Uterus (tissue), 7 donors: ENCODE results near the genes CD47, CD96, SLC35A5 and CD200R1L.

- PRO-cap, 4 experiments, result no peak in any of the 4 experiments
- RAMPAGE, long total RNA, 2 experiments, result no peak in any of the 2 experiments
- RRBS, result no CpG with 5 or more reads among the region's 6 CpGs
Measured at GRCh38 chr3:107904670-107905152, 186.1 kb downstream of the CD47 start.

- PRO-cap, 4 experiments, result peak in 4 of 4 experiments; most common plus-strand start chr3:108091172 (in 4); most common minus-strand start chr3:108091006 (in 4)
- RAMPAGE, long total RNA, 2 experiments, result start-site peak on the minus strand in 1 of 2 experiments, at chr3:108090979-108090999 at its widest, 76 reads per replicate
- RRBS, result no CpG with 5 or more reads among the region's 65 CpGs
Measured at GRCh38 chr3:108090896-108091318, at the start of gene CD47. TSS of gene CD47 (minus strand) at chr3:108091031.

- PRO-cap, 4 experiments, result no peak in any of the 4 experiments
- RAMPAGE, long total RNA, 2 experiments, result no peak in any of the 2 experiments
- RRBS, result no CpG with 5 or more reads among the region's 4 CpGs
Measured at GRCh38 chr3:108127144-108127697, 36.4 kb upstream of the CD47 start.

- PRO-cap, 4 experiments, result no peak in any of the 4 experiments
- RAMPAGE, long total RNA, 2 experiments, result no peak in any of the 2 experiments
- RRBS, result no CpG with 5 or more reads among the region's 4 CpGs
Measured at GRCh38 chr3:108723880-108724356, 33.3 kb downstream of the RETNLB start.

DNA sequence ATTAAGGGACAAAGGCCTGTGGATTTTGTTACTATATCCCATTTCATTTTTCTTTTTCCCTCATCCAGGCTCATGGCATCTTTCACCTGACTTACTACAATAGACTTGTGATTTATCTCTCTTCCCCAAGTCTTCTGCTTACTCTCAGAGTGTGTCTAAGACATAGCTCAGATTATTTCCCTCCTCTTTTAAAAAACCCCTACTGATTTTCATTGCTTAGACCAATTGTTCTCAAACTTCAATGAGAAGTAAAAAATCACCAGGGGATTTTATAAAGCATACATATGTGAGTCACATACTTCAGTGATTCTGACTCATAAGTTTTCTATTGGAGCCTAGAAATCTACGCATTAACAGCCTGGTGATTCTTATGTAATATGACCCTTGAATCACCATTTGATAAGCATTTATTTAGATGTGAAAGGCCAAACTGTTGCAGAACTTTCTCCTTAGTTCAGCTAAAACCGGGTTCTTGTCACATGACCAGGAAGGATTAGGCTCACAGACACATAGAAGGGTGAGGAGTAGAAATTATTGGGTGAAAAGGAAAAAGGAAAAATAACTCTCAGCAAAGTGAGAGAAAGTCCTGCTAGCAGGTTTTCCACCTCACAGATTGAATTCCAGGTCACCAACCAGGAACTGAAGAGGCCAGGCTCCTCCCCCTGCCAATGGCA is 40.8 kb downstream of the TRAT1 start:
- PRO-cap, 4 experiments, result no peak in any of the 4 experiments
- RAMPAGE, long total RNA, 2 experiments, result no peak in any of the 2 experiments
- RRBS, result no CpG with 5 or more reads among the region's 2 CpGs

- PRO-cap, 4 experiments, result peak in 1 of 4 experiments; most common minus-strand start chr3:109336772 (in 1)
- RAMPAGE, long total RNA, 2 experiments, result no peak in any of the 2 experiments
- RRBS, result no CpG with 5 or more reads among the region's 19 CpGs
Measured at GRCh38 chr3:109336287-109336965, 920 bp downstream of the DPPA4 start.

DNA sequence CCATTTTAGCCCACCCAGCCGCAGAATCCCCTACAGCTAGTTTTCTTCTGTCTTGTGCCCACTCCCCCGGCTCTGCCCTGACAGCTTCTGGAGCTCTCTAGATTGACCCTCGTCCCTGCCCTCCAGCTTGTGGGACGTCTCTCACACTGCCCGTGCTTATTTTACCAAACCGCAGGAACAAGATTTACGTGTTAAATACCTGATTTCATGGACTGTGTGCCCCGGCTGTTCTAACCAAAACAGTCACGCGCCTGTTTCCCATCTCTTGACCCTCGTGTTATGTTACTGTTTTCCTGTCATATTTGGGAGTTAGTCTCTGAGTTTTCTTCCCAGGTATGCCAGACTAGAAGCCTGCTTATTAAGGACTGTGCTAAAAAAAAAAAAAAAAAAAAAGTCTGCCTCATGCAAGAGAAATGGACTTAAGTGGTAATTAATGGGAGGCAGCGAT is 1.1 kb downstream of the NECTIN3 start:
- PRO-cap, 4 experiments, result no peak in any of the 4 experiments
- RAMPAGE, long total RNA, 2 experiments, result no peak in any of the 2 experiments
- RRBS, result 5% methylated on average over 1 of the region's 12 CpGs

- PRO-cap, 4 experiments, result peak in 1 of 4 experiments; most common plus-strand start chr3:111542197 (in 1)
- RAMPAGE, long total RNA, 2 experiments, result start-site peak on the plus strand in 1 of 2 experiments, at chr3:111542140-111542216 at its widest, 27 reads per replicate
- RRBS, result no CpG with 5 or more reads among the region's 11 CpGs
Measured at GRCh38 chr3:111541819-111542380, at the start of gene CD96. TSS of gene CD96 (plus strand) at chr3:111542197.

- PRO-cap, 4 experiments, result no peak in any of the 4 experiments
- RAMPAGE, long total RNA, 2 experiments, result no peak in any of the 2 experiments
- RRBS, result no CpG with 5 or more reads among the region's 10 CpGs
Measured at GRCh38 chr3:111861144-111861871, 2.2 kb downstream of the PHLDB2 start.

DNA sequence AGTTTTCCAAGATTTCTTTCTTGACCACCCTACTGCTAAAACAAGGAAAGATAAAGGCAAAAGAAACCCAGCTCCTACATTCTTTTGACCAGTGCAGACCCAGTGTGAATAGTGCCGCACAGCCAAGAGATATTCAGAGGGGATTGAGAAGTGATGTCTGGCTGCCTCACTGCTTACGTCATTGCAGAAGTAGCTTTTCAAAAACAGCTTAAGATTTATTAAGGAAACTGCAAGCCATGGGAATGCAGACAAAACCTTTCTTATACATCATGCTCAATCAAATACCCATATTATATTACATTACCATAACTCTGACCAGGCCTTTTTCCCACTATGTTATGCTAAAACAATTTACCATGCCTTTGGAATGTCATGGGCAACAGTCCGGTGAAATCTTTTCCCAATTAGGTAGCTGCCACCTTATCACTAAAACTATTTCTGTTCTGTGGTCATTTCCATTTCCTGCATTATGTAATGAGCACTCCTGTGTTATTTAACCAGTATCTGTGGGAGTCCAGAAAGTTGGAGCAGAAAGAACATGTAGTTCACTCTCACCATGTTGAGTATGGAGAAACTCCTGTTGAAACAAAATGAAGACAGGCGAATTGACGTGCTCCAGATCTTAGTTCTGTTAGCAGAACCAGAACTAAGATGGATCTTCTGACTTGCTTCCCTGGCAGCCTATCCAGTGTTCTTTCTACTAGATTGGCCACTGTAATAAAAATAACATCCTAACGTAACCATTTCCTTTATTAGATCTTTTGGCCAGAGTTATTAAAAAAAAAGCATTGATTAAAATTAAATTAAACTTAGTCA is 6.1 kb downstream of the PHLDB2 start:
- PRO-cap, 4 experiments, result peak in 2 of 4 experiments; most common plus-strand start position 218 of the sequence (in 1); most common minus-strand start position 145 of the sequence (in 1)
- RAMPAGE, long total RNA, 2 experiments, result no peak in any of the 2 experiments
- RRBS, result no CpG with 5 or more reads among the region's 6 CpGs

GRCh38 chr3:111919000-111919720 is 59.7 kb upstream of the ABHD10 start:
- PRO-cap, 4 experiments, result no peak in any of the 4 experiments
- RAMPAGE, long total RNA, 2 experiments, result no peak in any of the 2 experiments
- RRBS, result no CpG with 5 or more reads among the region's 8 CpGs

DNA sequence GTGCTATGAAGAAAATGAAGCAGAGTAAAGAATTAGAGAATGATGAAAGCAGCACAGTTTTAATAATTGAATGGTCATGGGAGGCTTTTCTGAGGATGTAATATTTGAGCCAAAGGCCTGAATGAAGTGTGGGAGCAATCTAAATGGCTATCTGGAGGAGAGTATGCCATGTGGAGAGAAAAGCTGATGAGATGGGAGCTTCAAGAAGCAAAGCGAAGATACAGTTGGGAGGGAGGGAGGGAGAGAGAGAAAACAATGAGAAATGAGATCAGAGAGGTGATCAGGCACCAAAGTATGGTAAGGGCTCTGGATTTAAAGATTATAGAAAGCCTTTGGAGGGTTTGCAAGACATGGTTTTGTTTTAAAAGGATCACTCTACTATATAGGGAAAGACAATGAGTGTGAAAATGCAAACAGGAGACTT is 6.8 kb downstream of the ABHD10 start:
- PRO-cap, 4 experiments, result no peak in any of the 4 experiments
- RAMPAGE, long total RNA, 2 experiments, result no peak in any of the 2 experiments
- RRBS, result no CpG with 5 or more reads among the region's 1 CpG

DNA sequence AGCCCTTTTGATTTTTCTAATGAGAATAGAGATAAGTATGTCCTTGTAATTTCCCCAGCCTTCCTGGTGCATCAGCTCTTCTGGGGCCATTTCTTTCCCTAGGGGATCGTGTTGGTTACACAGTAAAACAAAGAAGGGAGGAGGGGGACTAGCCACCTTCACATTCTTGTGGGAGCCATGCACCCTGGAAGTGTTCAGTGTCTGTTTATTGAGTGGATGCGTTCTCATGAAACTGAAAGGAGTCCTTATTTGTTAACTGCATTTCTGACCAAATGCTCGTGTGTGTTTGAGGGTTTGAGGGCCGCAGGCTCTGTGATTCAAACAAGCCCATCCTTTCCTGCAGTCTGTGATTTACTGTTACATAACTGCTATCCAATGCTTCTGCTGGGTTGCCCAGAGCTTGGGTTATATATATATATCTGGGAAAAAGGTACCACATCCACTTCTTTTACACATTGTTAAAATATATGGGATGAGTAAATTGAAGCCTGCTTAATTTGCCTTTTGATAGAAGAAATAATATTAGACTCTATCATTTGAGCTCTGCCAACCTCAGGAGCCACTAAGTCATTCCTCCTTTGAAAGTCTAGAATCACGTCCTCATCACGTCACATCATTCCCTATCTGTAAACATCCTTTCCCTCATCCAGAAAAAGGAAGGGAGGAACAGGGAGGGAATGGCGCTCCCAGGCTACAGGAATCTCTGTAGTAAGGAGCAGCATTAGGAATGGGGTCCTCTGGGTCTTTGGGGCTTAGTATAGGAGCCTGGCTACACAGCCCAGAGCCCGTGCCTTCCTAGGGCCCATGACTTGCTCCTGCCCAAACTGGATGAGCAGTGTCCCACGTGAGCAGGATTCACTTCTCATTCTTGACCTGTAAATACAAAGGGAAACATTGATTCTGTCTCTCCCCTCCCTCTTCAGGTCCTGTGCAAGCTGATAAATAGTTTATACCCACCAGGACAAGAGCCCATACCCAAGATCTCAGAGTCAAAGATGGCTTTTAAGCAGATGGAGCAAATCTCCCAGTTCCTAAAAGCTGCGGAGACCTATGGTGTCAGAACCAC is 1.5 kb downstream of the TAGLN3 start:
- PRO-cap, 4 experiments, result no peak in any of the 4 experiments
- RAMPAGE, long total RNA, 2 experiments, result no peak in any of the 2 experiments
- RRBS, result no CpG with 5 or more reads among the region's 10 CpGs

DNA sequence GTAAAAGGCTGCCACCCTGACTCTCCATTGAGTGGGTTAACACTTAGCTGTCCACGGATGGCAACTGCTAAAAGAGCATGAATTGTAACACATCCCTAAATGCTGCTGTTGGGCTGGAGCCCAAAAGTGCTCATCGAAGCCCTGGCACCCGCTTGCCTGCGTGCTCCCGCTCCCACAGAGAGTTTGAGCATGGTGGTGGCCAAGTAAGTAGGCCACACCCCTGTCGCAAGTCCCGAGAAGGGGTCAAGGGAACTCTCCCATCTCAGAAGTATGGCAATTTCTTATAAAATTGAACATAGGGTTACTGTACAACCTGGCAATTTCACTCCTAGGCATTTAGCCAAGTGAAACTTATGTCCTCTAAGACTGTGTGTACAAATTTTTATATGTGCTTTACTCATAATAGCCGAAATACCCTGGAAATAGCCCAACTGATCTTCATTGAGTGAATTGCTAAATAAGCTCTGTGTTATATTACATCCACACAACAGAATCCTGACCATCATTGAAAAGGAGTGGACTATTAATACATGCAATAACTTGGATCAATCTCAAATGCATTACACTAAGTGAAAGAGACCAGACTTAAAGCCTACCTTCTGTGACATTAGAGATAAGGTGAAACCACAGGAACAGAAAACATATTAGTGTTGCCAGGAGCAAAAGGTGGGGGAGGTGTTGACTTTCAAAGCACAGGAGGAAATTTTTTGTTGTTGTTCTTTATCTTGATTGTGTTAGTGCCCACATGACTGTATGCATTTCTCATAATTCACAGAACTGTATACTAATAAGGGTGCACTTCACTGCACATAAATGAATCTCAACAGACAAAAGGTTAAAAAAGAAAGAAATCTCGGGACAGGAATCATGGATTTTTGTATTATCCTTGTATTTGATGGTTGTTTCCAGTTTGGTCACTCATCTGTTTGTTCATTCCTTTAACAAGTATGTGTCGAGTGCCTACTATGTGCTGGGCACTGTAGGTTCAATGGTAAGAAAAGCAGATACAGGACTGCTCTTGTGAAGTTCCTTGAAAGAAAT is 1.6 kb upstream of the GCSAM start:
- PRO-cap, 4 experiments, result no peak in any of the 4 experiments
- RAMPAGE, long total RNA, 2 experiments, result no peak in any of the 2 experiments
- RRBS, result no CpG with 5 or more reads among the region's 10 CpGs

DNA sequence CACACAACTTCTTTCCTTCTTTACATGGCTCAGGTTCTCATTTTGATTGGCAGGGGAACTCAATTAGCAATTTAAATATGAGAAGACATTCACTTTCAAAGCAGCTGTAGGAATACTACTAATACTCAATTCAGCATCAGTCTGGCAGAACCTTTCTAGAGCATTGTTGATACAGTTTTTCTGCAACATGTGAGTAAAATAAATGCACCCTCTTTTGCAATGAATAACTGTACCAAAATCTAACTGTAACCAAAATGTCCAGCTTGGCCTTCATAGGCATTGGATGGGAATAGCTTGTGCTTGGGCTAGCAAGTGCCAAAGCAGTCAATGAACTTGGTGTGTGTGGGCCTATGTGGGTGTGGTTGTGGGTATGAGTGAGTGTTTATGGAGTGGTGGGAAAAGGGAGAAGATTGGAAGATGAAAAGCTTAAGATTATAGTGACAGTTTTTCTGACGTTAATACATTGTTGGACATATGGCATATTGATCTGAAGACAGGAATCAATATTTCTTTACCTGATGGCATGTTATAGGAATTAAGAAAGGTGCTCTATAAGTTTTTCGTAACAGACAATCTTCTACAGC is 35.4 kb upstream of the GCSAM start:
- PRO-cap, 4 experiments, result no peak in any of the 4 experiments
- RAMPAGE, long total RNA, 2 experiments, result no peak in any of the 2 experiments
- RRBS, result no CpG with 5 or more reads among the region's 2 CpGs

- PRO-cap, 4 experiments, result peak in 4 of 4 experiments; most common plus-strand start chr3:112334063 (in 4); most common minus-strand start chr3:112334100 (in 3)
- RAMPAGE, long total RNA, 2 experiments, result no peak in any of the 2 experiments
- RRBS, result no CpG with 5 or more reads among the region's 5 CpGs
Measured at GRCh38 chr3:112333937-112334476, 1.1 kb downstream of the CD200 start.

DNA sequence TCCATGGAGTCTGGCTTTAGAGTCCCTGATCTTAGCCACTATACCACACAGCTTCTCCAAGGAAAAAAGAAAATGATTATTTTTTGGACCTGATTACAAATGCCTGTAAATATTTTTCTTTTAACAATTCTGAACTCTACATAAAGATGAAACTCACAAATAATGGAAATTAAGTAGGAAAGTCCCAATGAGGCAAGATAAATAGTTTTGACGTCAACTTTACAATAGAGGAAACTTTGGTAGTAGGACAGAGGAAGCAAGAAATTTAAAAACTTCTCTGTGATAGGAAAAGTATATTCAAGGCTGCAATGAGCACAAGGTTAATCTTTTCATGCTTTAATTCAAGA is 4.1 kb downstream of the BTLA start:
- PRO-cap, 4 experiments, result no peak in any of the 4 experiments
- RAMPAGE, long total RNA, 2 experiments, result no peak in any of the 2 experiments
- RRBS, result no CpG with 5 or more reads among the region's 1 CpG

DNA sequence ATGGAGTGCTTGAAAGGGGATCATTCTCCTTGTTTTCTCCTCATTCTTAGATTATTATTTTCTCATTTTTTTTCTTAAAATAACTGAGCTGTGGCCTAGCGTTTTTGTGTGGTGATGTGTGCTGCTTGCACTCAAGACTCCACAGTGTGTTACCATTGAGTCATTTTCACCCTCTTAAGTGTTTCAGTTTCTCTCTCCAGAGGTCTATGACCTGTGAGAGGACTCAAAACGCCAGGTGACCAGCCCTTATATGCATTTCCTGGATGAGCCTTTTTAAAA is 15.2 kb upstream of the BTLA start:
- PRO-cap, 4 experiments, result no peak in any of the 4 experiments
- RAMPAGE, long total RNA, 2 experiments, result no peak in any of the 2 experiments
- RRBS, result no CpG with 5 or more reads among the region's 2 CpGs

- PRO-cap, 4 experiments, result peak in 4 of 4 experiments; most common plus-strand start chr3:112562048 (in 4); most common minus-strand start chr3:112561908 (in 2)
- RAMPAGE, long total RNA, 2 experiments, result start-site peak on the plus strand in 1 of 2 experiments, at chr3:112562105-112562162 at its widest, 60 reads per replicate
- RRBS, result under 1% methylated on average over 9 of the region's 51 CpGs
Measured at GRCh38 chr3:112561810-112562673, at the start of gene SLC35A5. TSS of gene SLC35A5 (plus strand) at chr3:112562045.

- PRO-cap, 4 experiments, result no peak in any of the 4 experiments
- RAMPAGE, long total RNA, 2 experiments, result no peak in any of the 2 experiments
- RRBS, result no CpG with 5 or more reads among the region's 1 CpG
Measured at GRCh38 chr3:112846810-112847211, at the start of gene CD200R1L. TSS of gene CD200R1L (minus strand) at chr3:112846864.